Placental epithelial cell (primary cell): Measurements from ENCODE around the genes SPINK8, UQCRC1 and ARIH2.

- CAGE, long polyA plus RNA: no peak
These were observed 12.0 kb downstream of the ELP6 start for GRCh38 chr3:47501428-47501962.

- CAGE, long polyA plus RNA: no peak
These were observed 33.6 kb upstream of the CSPG5 start for GRCh38 chr3:47612186-47612724.

GRCh38 chr3:47662234-47662710 lies 83.6 kb upstream of the CSPG5 start:
- CAGE, long polyA plus RNA: no peak

DNA sequence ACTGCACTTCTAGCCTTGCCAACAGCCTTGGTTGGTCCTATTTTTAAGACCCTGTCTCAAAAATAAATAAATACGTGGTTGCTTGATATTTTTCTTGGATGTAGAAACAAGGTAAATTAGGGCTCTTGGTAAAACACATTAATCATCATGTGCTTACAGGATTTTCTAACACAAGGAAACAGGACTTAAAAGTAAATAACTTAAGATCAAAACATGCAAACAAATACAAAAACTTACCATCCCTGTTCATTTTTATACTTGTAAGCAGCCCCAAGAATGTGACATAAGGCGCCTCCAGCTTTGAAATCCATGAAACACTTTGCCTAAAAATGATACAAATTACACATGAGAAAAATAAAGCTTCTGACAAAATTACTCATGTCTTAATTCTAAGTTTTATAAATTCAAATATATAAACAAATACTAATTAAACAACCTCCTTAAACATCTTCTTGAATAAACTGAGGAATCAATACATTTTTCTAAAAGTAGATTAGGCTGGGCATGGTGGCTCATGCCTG lies 36.0 kb downstream of the SMARCC1 start:
- CAGE, long polyA plus RNA: no peak

- CAGE, long polyA plus RNA: no peak
These were observed 89.2 kb downstream of the DHX30 start for GRCh38 chr3:47891803-47892873.

GRCh38 chr3:48013741-48014089 lies 2.5 kb downstream of the MAP4 start:
- CAGE, long polyA plus RNA: no peak

DNA sequence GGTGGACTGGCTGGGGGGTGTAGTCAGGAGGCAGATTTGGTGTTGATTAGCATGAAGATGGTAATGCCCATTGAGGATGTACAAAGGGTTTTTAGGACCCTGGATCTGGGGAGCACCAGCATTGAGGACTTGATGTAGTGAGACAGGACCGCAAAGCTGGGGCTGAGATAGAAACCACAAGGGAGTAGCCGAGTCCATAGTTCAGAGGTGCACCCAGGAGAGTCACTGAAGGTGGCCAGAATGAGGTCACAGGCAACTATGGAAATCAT lies 2.7 kb upstream of the CDC25A start:
- CAGE, long polyA plus RNA: no peak

DNA sequence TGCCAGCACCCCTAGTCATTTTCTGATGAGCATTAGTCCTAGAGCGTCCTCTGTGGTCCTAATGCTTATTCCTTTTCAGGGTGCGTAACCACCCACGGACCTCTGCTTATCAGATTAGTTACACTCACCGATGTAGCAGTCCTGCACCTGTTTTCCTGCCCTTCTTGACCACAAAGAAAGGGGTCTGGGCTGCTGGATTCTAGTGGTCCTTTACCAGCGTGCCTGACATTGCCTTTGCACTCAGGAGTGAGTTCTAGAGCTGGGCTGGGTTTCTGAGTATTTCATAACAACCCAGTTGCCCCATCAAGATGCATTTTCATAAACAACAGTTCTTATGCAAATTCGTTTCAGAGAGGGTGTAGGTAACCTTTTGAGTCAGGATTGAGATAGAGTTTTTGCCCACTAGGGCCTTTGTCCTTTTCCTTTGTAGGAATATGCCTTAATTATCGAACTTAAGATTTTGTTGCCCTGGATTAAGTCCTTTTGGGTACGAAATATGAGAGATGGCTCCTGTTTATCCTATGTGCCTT lies at the start of gene SPINK8:
TSS of gene SPINK8 (minus strand) at position 255 of the 530 bp plus-strand sequence.
- CAGE, long polyA plus RNA: no peak

DNA sequence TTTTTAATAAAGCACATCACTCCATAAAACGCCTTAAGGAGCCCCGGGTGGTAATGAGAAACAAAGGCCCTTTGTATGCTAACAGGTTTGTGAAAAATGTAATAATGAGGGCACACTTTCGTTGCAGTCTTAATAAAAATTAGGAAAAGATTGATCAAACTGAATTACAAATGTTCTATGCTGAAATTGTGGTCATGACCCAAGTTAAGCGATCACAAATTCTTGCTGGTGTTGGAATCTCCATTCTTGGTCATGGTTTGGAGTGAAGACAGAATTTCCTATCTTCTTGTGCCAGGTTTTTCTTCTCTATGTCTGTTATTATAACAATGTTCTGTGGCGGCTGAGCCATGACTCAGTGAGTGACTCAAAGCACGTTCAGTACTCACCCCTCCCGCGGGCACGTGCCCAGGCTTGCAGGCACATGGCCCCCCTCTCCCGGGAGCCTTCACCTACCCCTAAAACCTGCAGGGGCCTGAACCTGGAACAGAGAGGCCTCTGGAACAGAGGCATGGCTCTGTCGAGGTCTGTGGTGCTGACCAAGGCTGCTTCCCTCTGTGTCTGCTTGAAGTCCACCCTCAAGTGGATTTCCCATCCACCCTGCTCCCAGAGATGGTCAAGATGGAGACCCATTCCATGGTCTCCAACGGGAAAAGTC lies 27.7 kb downstream of the PLXNB1 start:
- CAGE, long polyA plus RNA: no peak

DNA sequence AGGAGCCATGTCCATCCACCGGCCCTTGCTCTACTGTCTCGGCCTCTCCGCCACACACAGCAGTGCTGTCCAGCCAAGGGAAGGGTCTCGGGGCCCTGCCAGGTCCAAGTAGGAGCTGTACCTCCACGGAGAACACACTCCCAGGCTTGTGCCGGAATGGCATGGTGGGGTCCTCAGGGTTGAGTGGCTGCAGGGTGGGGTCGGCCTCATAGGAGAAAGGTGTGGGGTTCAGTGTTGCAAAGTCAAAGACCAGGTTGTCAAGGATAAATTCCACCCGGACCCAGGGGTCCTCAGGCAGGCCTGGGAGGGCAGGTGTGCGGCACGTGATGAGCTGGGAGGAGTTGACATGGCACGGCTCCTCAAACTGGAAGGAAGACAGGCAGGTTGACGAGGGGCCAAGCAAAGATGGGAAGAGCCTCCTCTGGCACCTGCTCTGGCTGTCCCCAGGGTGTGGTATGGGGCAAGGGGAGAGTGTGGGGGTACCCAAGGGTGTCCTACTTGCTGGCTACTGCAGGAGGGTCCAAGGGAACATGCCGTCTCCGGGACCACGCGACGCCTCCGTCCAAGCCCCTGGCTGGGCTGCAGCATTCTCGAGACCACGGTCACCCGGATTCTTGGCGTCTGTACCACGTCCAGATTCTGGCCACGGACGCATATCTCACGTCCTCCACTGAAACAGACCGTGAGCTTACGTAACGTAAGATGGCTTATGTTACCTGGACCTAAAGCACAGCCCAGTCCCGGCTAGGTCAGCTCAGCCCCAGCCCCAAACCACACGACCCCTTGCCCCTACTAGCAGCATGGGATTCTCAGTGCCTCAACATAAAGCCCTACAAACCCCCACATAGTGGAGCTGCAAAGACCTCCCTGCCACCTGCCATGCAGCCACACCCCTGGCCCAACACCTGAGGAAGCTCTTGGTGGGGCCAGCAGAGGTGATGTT lies 14.9 kb downstream of the PLXNB1 start:
- CAGE, long polyA plus RNA: no peak

DNA sequence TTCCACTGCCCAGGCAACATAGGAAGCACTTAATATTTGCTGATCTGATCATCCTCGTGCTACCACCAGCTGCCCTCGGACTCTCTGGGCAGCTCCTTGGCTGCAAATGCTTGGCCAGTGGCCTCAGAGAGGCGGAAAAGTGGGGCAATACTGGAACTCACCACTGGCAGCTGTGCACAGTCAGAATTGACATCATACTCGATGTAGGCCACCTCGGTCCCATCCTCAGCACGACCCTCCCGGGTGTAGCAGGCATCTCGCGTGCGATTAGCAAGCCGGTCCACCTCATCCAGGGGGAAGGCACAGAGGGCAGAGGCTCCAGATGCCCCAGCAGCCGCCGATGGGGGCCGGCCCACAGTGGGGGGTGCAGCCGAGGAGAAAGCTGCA lies 6.5 kb downstream of the PLXNB1 start:
- CAGE, long polyA plus RNA: no peak

DNA sequence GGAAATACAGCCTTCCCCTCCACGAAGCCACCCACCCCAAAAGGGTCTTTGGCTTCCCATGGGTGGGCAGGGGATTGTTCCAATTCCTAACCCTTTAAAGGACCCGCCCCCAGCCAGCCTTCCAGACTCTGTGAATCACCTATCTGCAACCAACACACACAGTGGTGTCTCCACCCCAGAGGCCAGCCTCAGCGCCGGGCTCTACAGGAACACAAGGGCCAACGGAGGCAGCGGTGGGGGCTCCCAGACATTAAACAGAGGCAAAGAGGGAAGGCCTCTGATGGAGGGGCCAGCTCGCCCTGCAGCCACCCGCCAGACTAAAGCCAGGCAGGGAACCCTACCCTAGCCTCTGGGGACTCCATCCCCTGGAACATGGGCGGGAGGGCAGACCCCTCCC lies 596 bp downstream of the SHISA5 start:
- CAGE, long polyA plus RNA: no peak

- CAGE, long polyA plus RNA: no peak
These were observed 319 bp downstream of the SHISA5 start for GRCh38 chr3:48503777-48503932.

DNA sequence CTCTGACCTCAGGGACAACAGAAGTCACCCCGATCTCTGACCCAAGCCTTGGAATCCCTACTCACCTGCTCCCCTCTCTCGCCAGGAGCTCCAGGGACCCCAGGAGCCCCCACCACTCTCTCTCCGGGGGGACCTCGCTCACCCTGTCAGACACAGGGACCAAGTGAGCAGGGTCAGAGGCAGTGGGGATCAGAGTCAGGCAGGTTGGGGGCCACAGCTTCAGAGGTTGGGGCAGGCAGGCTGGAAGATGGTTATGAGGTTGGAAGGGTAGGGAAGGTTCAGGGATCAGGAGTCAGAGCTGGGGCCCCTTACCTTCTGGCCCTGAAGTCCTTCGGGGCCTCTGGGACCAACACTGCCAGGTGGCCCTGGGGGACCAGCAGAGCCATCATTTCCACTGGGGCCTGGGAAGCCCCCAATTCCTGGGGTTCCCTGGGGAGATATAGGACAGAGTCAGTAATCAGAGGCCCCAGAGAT lies 3.1 kb upstream of the UCN2 start:
- CAGE, long polyA plus RNA: no peak

DNA sequence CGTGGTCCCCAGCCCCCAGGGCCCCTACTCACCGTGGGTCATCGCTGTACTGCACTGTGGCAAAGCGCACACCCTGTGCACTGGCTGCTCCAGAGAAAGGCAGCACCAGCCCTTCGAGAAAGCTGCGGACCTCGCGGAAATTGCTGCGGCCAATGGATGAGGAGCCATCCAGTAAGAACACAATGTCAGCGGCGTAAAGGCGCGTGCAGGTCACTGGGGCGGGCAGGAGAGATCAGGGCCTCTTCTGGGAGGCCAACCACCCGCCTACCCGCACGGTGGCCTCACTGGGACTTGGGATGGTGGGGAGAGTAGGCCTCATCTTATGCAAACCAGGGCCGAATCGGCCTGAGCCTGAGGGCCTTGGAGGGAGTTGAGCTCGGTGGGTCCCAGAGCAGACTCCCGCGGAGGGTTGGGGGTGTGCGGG lies 781 bp downstream of the COL7A1 start:
- CAGE, long polyA plus RNA: no peak

GRCh38 chr3:48608801-48610048 lies at the start of gene UQCRC1:
TSS of gene UQCRC1 (minus strand) at chr3:48609646.
- CAGE, long polyA plus RNA: no peak

GRCh38 chr3:48655365-48655968 lies 7.2 kb downstream of the CELSR3 start:
- CAGE, long polyA plus RNA: no peak

DNA sequence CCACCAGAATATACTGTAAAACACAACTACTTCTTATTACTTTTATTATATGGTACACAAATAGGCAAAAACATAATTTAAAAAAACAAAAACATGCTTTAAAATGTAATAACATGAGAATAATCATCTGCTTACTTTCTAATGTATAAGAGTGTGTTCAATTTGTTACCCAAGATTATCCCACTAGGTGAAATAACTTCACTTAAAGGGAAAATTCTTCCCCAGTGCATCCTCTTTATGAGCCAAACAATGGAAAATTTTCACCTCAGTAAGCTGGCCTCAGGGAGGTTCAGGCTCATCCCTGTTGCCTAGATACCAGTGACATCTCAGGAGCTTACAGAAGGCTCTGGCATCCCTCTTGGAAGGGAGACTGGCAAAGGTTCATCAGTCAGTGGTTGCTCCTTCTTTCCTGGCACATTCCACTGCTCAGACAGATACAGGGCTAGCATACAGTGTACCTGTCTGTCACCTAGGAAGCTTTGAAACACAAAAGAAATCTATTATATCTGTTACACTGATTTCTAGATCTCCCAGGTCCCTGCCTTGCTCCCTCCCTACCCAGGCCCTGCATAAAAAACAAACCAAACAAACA lies 1.9 kb downstream of the IP6K2 start:
- CAGE, long polyA plus RNA: no peak

GRCh38 chr3:48820633-48820884 lies 27.1 kb downstream of the PRKAR2A start:
- CAGE, long polyA plus RNA: no peak

- CAGE, long polyA plus RNA: no peak
These were observed at the start of gene ARIH2 for GRCh38 chr3:48918565-48919372. TSS of gene ARIH2 (plus strand) at chr3:48918842.